ENCODE measurements around a stretch of chr17.

- PRO-cap, result no peak
These were observed 373.8 kb downstream of the SOX9 start for GRCh38 chr17:72494371-72495215.

- PRO-cap, result no peak
These were observed 381.0 kb downstream of the SOX9 start for GRCh38 chr17:72501668-72502430.

DNA sequence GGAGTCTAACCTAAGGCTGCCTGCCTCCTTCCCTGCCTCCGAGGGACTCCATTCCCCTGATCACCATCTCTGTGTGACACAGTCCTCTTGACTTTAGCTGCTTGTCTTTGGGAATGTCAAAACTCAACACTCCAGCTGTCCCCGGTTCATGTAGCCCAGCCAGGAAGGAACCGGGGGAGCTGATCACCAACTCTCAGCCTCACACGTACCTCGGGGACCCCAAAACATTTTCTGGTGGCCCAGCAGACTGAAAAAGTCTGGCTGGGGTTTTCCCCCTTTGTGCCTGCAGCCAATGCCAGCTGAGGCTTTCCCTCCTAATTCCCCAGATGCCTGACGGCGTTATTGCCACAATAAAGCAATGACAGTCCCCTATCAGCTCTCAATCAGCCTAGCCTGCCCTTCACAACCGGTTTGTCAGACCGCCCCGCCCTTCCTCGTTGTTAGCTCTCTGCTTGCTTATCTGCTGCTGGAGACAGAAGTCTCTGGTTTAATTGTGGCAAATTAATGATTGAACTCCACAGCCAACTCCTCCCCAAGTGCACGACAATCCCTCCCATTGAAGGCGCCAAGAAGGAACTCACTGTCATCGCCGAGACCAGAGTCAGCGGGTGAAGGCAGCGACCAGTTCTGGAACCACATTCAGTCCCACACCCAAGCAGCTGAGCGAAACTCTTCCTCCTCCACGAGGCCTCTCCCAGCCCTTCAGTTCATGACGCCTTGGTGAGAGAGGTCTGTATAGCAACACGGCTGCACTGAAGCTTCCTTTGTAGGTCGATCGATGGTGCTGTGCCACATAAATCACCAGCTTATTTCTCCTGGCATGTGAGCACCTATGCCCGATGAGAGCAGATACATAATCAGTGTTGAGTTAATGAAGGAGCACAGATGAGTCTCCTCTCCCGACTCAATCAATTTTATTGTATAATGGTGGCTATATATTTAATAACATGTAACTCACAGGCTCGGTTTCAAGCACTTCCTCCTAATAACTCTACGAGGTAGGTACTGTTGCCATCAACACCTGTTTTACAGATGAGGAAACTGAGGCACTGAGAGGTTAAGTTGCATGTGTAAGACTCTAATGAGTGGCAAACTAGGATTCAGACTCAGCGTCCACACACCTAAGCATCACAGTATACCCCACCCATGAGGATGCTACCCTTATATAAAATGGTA, 474.4 kb downstream of the SLC39A11 start:
- PRO-cap, result no peak

DNA sequence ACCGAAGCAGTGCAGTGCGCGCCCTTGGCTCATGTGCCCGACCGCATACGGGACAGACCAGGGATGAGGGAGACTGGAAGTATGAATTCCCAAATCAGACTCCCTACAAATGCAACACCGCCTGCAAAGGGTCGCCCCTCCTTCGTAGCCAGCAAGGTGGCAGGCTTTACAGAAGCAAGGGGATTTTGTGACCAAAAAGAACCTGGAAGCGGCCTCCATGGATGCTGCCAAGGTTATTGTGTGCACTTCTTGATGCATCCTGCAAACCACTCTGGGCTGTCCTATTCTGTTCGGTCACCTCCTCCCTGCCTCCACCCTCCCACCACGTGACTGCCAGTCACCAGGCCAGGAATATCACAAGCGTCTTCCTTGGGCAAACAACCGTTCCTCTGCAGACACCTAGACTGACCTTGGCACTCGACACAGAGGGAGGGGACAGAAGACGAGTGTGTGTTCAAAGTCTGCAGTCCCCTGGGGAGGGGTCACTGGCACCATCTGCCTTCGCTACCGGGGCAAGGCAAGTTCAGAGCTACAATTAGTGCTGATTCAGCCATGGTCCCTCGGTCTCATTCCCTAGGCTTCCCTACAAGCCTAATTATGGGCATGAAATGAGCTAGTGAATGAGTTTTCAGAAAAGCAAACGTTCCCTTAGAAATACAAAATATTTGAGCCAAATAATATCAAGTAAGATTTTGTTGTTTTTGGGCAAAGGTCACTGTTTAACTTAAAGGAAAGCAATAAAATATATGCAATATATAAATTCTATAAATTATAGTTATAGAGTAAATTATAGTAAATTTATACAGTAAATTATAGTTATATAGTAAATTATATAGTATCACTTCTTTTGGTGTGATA, 460.2 kb downstream of the SLC39A11 start:
- PRO-cap, result no peak

GRCh38 chr17:72639594-72640267, 452.8 kb downstream of the SLC39A11 start:
- PRO-cap, result no peak

DNA sequence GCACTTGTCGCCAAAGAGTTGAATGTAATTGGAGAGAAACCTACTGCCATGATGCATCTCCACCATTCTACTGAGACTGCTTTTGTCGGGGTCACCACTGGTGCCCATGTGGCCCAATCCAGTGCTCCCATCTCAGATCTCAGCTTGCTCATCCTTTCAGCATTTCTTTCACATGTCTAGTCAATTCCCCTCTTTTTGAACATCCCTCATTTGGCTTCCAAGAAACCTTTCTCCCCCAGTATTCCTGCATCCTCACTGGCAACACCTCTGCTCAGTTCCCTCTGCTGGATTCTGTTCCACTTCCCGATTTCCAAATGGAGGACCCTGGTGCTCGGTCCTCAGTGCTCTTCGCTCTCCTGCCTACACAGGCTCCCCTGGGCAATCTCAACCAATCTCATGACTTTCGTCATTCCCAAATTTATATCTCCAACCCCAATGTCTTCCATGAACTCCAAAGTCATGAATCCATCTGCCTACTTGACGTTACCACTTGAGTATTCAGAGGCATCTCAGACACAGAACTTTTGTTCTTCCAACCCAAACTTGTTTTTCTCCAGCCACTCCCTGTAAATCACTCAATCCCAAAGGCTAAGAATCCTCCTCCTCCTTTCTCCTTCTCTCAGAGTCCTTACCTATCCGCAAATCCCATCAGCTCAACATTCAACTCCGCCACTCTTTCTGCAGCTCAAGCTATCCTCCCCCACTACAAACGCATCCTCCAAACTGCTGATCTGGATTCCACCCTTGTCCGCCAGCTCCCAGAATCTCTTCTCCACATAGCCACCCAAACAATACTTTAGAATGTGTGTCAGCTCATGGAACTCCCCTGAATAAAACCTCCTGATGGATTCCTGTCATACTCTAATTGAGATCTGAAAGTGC, 206.4 kb downstream of the SLC39A11 start:
- PRO-cap, result no peak

DNA sequence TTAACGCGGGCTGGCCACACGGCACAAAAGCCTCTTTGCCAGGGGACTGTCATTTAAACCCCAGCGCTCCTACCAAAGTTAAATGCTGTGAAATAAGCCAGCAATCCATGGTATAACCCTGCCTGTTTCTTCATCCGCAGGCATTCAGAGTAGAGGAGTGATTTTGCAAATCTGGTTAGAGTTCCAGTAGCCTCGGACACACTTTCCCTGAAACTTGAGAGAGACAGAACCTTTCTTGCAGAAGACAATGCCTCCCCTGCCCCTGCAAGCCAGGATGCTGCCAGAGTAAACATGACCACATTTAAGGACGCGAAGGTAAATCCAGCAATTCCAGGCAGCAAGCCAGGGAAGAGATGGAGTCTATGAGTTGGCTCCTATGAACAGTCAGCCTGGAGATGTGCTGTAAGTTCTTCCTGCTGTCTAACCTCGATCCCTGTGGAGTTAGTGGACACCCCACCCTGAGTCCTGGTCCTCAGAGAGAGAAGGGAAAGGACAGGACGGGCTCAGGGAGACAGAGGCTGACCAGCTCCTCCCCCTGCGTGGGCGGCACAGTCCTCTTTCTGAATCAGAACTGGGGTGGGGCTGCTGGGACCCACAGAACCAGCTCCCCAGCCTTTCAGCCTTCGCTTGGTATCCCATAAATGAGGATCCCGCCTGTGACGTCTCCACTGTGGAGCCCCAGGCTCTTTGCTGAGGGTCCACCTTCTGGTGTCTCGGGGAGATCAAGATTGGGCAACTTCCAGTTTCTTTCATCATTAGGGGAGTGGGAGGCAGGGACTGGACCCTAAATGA, 25.0 kb downstream of the CDC42EP4 start:
- PRO-cap, result no peak

- PRO-cap, result no peak
These were observed 13.4 kb downstream of the CDC42EP4 start for GRCh38 chr17:73298449-73298825.

- PRO-cap, result no peak
These were observed 25.1 kb upstream of the CDC42EP4 start for GRCh38 chr17:73336804-73337426.

- PRO-cap, result no peak
These were observed 28.4 kb upstream of the CDC42EP4 start for GRCh38 chr17:73340082-73340733.

GRCh38 chr17:73342625-73343837, 31.2 kb upstream of the CDC42EP4 start:
- PRO-cap, result bidirectional peak, plus-strand start at chr17:73343338, minus-strand start at chr17:73343324

- PRO-cap, result no peak
These were observed 44.4 kb upstream of the CDC42EP4 start for GRCh38 chr17:73356052-73356672.

GRCh38 chr17:73357210-73357745, 45.5 kb upstream of the CDC42EP4 start:
- PRO-cap, result no peak

GRCh38 chr17:74215426-74216061, 2.2 kb downstream of the TTYH2 start:
- PRO-cap, result no peak

DNA sequence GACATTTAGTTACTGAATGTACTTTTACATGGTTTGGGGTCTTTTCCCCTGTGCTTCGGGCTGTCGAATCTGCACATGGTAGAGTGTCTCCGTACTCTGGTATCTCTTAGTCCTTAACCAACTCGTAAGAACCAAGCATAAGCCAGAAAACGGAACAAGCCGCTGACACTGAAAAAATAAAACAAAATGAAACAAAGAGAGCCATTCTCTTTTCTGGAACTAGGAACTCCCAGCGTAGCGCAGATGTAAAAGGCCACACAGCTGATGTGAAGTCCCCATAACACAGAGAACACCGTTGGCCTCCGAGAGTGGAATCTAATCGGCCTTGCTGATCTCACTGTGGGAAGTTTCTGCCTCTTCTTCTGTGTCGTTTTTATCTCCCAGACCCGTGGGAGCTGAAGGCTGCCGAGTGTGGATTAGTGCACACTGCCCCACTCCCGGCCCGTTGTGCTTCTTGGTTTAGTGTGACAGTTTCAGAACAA, 21.6 kb downstream of the TTYH2 start:
- PRO-cap, result no peak

DNA sequence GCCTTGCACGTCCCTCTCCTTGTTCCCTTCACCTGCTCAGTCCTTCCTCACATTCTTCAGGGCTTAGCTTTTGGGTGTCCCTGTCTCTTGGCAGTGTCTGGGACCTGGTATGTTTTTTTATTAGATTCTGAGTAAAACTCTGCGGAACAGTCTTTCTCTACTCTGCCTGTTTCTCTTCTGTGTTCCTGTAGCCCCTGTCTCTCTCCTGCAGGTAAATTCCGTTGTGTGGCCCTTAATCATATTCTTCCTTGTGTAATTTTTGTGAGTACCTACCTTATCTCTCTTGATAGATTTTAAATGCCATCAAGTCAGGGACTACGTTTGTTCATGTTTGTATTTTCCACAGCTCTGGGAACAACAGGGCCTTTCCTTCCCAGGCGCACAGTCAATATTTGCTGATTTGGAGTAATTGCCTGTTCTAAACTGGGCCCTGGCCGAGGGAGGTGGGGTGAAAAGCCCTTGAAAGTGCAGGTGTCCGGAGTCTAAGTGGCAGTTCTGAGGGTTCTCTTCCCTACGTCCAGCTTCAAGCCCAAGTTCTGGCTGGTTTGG, 4.5 kb downstream of the GPRC5C start:
- PRO-cap, result no peak

DNA sequence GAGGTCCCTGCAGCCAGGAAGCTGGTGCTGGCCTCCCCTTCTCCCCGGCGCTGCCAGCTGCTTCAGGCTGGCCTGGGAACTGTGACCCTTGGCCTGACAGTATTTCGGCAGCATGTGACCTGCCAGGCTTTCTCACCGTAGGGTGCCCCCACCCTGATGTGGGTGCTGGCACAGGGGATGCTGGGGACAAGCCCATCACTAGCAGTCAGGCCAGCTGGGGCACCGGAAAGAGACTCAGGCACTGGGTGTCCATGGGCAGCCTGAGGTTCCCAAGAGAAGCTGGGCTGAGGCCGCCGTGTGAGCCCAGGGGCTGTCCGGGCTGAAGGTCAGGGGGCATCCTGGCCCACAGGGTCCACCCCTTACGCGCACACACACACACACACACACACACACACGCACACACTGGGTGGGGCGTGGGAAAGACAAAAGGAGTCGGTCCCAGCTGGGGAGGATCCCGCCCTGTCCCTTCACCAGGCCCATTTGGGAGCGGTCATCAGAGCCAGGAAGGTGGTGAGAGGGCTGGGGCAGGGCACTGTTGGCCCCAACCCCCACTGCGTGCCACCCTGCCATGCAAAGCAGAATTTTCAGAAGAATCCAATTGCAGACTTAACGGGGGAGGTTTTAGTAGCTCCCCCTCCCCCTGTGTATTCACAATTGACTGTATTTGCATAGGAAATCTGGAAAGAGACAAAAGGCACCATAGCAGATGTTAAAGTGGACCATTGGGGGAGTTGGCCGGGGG, 11.5 kb upstream of the CD300A start:
- PRO-cap, result no peak

GRCh38 chr17:74478558-74479093, 12.2 kb downstream of the CD300A start:
- PRO-cap, result no peak

GRCh38 chr17:74529750-74530151, 1.5 kb downstream of the CD300LB start:
- PRO-cap, result no peak

DNA sequence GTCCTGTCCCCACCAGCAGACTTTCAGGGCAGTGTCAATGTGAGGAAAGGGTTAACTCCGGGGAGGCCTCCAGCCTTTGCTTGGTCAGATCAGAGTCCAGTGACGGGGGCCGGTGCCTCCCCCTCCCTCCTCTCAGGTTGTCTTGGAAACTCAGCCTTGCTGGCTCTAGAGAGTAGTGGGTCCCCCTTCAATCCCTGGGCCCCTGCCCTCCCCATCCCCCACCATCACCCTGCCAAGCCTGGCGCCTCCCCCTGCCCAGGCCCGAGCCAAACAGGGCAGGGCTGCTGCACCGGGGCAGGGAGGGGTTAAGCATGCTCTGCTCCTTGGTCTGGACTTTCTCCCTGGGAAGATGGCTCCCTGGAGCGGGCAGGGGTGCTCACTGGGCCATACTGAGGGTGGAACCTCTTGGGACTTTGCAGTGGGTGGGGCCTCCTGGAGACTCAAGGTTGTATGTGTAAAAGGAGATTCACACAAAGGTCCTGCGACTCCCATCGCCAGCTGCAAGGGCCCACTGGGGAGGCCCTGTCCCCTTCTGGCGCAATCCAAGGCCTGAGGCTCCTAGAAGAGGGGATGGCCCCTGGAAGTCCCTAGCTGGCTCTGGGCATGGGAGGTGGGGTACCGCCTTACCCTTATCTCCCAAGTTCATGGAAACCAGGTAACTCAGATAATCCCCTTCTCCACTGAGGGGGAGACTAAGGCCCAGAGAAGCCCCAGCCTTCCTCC, 12.2 kb downstream of the NAT9 start:
- PRO-cap, result no peak